Spleen (tissue), 7 donors: ENCODE measurements around the genes TMEM147, PMIS2, ETV2, LIN37 and PRODH2.

GRCh38 chr19:35509655-35510865 lies 3.4 kb downstream of the DMKN start:
- PRO-cap, 4 experiments, result peak in 2 of 4 experiments; most common plus-strand start chr19:35510093 (in 2)
- RAMPAGE, long total RNA, 4 experiments, result start-site peak on the minus strand in 4 of 4 experiments, at chr19:35510421-35510529 at its widest, 5 to 16 reads per replicate

- PRO-cap, 4 experiments, result peak in 4 of 4 experiments; most common plus-strand start chr19:35545652 (in 2); most common minus-strand start chr19:35545500 (in 4)
- RAMPAGE, long total RNA, 4 experiments, result start-site peak on the plus strand in 4 of 4 experiments, at chr19:35545623-35545669 at its widest, 169 to 260 reads per replicate; start-site peak on the minus strand in 4 of 4 experiments, at chr19:35545466-35545500 at its widest, 39 to 60 reads per replicate
Measured at GRCh38 chr19:35545398-35546523, at the start of gene TMEM147. TSS of gene TMEM147 (plus strand) at chr19:35545626.

DNA sequence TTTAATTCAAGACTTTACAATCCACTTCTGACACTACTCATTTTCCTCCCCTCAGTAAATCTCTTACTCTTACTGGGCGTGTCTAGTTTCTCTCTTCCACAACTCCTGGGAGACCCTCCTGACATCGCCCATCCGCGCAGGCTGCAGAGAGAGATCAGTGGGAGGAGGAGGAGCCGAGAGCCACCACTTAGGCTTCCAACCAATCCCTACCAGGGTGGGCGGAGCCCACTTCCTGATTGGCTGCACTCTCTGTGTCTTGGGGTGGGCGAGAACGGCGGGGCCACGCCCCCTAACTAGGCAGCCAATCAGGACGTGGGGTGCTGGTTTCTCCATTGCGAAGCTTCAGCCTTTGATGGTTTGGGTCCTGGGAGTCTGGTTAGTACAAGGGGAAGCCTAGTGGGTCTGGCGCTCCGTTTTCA lies at the start of gene PMIS2:
TSS of gene PMIS2 (plus strand) at position 367 of the 419 bp plus-strand sequence.
- PRO-cap, 4 experiments, result no peak in any of the 4 experiments
- RAMPAGE, long total RNA, 4 experiments, result no peak in any of the 4 experiments

- PRO-cap, 4 experiments, result no peak in any of the 4 experiments
- RAMPAGE, long total RNA, 4 experiments, result no peak in any of the 4 experiments
Measured at GRCh38 chr19:35596543-35596931, 10.6 kb downstream of the PMIS2 start.

- PRO-cap, 4 experiments, result no peak in any of the 4 experiments
- RAMPAGE, long total RNA, 4 experiments, result no peak in any of the 4 experiments
Measured at GRCh38 chr19:35623008-35623631, 5.7 kb upstream of the RBM42 start.

DNA sequence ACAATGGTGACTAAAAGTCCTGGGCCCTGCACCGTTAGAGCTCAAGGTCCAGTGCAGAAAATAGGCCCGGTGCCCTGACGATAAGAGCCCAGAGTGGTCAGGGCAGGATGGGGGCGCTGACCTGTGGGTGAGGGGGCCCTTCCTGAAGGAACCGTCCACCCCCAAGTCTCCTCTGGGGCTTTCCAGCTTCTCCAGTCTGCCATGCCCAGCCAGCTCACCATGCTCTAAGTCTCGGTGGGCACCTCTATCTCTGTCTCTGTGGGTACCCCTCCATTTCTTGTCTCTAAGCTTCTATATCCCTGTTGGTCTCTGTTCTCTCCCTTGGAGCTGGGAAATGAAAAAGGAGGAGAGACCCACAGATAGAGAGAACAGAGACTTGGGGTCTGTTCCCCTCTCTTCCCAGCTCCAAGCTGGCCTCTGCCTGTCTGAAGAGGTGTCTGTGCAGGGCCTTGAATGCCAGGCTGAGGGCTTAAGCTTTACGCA lies 3.5 kb upstream of the ETV2 start:
- PRO-cap, 4 experiments, result peak in 1 of 4 experiments; most common plus-strand start position 338 of the sequence (in 1)
- RAMPAGE, long total RNA, 4 experiments, result no peak in any of the 4 experiments

GRCh38 chr19:35641166-35642256 lies at the start of gene ETV2:
TSS of gene ETV2 (plus strand) at chr19:35641745.
- PRO-cap, 4 experiments, result peak in 1 of 4 experiments; most common plus-strand start chr19:35641728 (in 1)
- RAMPAGE, long total RNA, 4 experiments, result no peak in any of the 4 experiments

GRCh38 chr19:35714495-35715117 lies 3.2 kb upstream of the KMT2B start:
- PRO-cap, 4 experiments, result peak in 1 of 4 experiments; most common plus-strand start chr19:35714802 (in 1)
- RAMPAGE, long total RNA, 4 experiments, result start-site peak on the plus strand in 1 of 4 experiments, at chr19:35714761-35714955 at its widest, 8 reads per replicate

- PRO-cap, 4 experiments, result peak in 4 of 4 experiments; most common plus-strand start chr19:35748598 (in 4); most common minus-strand start chr19:35748288 (in 2)
- RAMPAGE, long total RNA, 4 experiments, result start-site peak on the plus strand in 3 of 4 experiments, at chr19:35748555-35748578 at its widest, 30 to 95 reads per replicate
Measured at GRCh38 chr19:35747964-35749054, at the start of gene LIN37. TSS of gene LIN37 (plus strand) at chr19:35748576.

DNA sequence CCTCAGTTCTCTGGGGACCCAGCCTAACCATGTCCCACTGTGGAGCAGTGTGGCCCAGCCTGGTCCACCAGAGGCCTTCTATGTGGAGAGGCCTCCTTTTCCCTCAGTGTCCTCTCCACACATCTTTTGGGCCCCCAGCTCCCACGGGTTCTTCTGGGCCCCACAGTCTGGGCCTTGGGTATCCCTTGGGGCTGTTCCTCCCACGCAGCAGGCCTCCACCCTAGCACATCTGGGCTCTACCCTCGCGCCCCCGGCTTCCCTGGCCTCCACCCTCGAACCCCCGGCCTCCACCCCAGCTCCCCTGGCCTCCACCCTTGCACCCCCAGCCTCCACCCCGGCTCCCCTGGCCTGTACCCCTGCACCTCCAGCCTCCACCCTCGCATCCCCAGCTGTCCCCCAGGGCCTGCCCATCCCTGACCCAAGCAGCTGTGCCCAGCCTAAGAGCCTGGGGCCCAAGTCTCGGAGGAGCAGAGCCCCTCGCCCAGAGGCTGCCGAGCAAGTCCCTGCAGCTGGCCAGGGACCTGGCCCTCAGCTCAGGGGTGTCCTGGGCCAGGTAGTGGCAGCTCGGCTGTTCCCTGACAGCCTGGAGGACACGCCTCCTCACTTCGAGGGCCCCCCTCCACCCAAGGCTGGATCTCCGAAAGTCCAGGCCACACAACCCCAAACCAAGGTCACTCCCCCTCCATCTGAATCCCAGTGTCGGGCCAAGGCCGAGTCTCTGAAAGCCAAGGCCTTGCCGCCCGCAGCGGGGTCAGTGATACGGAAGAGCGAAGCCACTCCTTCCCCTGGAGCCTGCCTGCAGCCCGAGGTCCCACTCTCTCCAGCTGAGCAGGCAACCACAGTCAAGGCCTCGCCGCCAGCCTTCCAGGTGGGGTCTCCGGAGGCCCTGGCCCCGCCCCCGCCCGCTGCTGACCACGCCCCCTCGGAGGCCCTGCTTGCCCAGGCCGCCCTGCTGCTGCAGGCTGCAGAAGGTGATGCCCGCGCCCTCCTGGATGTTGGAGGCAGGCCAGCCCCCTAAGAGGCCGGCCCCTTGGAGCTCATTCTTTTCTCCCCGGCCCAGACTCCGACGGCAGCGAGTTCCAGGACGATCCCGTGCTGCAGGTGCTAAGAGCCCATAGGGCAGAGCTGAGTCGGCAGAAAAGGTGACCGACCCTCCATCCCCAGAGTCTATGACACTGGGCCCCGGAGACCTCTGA lies 7.9 kb upstream of the ARHGAP33 start:
- PRO-cap, 4 experiments, result peak in 2 of 4 experiments; most common plus-strand start position 776 of the sequence (in 1); most common minus-strand start position 819 of the sequence (in 1)
- RAMPAGE, long total RNA, 4 experiments, result start-site peak on the plus strand in 1 of 4 experiments, centred at position 389 of the sequence, 9 reads per replicate

- PRO-cap, 4 experiments, result no peak in any of the 4 experiments
- RAMPAGE, long total RNA, 4 experiments, result no peak in any of the 4 experiments
Measured at GRCh38 chr19:35768291-35769027, 6.9 kb upstream of the ARHGAP33 start.

DNA sequence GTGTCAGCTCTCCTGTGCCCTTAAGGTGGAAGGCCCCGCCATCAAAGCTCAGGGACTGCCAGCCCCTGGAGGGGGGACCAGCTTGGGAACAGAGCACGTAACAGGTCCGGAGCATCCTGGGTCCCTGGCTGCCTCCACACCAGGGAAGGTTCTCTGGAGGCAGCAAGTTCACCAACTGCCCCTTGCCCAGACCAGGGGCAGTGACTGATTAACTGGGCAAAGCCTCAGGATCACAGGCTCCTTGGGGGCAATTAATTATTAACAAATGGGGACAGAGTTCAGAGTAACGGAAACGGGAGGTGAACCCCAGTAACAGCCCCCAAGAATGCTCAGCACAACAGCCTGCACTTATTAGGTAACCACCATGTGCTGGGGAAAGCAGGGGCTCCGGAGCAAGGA lies at the start of gene PRODH2:
TSS of gene PRODH2 (minus strand) at position 155 of the 399 bp plus-strand sequence.
- PRO-cap, 4 experiments, result no peak in any of the 4 experiments
- RAMPAGE, long total RNA, 4 experiments, result no peak in any of the 4 experiments

DNA sequence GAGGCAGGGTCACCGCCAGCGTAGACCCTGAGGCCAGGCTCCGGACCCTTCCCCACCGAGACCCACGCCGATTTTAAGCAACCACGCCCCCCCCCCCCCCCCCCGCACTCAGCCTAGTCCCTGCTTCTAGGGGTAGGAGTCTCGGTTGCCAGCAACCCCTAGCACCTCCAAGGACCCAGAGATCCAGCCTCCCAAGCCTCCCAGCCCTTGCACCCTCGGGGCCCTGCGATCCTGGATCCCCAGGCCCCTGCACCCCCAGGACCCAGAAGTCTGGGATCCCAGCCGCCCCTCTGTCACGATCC lies 2.4 kb upstream of the HCST start:
- PRO-cap, 4 experiments, result no peak in any of the 4 experiments
- RAMPAGE, long total RNA, 4 experiments, result no peak in any of the 4 experiments

GRCh38 chr19:35904595-35904995 lies 2.3 kb downstream of the HCST start:
- PRO-cap, 4 experiments, result peak in 4 of 4 experiments; most common plus-strand start chr19:35904779 (in 1); most common minus-strand start chr19:35904853 (in 3)
- RAMPAGE, long total RNA, 4 experiments, result no peak in any of the 4 experiments

DNA sequence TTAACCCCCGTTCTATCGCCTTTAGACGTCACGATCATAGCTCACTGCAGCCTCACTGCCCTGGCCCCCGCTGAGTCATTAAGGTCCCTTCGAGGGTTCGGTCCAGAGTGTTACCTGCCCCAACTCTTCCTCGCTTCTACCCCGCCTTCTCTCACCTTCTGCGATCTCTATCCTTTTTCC lies 632 bp downstream of the WDR62 start:
- PRO-cap, 4 experiments, result no peak in any of the 4 experiments
- RAMPAGE, long total RNA, 4 experiments, result no peak in any of the 4 experiments

DNA sequence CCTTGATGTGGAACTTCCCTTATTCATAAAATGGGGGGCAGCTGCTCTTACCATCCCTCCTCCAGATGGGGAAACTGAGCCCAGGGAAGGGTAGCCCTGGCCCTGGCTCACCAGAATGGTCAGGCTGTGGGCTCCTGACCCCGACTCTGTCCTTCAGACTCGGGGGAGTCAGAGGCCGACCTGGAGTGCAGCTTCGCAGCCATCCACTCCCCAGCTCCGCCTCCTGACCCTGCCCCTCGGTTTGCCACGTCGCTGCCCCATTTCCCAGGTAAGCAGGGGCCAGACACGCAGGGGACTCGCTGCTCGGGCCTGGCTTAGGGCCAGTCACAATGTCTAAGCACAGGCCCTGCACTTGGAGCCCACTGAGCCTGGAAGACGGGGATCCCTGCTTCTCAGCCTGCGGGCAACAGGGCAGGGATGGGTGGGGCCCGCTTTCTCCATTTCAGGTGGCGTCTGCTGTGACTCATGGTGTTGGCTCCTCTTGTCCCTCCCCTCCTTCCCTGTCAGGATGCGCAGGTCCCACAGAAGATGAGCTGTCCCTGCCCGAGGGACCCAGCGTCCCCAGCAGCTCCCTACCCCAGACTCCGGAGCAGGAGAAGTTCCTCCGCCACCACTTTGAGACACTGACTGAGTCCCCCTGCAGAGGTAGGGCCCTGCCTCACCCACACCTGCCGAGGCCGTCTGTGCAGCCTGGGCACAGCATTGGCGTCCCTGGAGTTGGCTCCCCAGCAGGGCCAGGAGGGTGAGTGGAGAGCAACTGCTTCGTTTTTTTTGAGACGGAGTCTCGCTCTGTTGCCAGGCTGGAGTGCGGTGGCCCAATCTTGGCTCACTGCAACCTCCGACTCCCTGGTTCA lies 9.2 kb upstream of the OVOL3 start:
- PRO-cap, 4 experiments, result no peak in any of the 4 experiments
- RAMPAGE, long total RNA, 4 experiments, result no peak in any of the 4 experiments

GRCh38 chr19:36129339-36129565 lies 10.6 kb upstream of the CAPNS1 start:
- PRO-cap, 4 experiments, result no peak in any of the 4 experiments
- RAMPAGE, long total RNA, 4 experiments, result no peak in any of the 4 experiments

- PRO-cap, 4 experiments, result no peak in any of the 4 experiments
- RAMPAGE, long total RNA, 4 experiments, result no peak in any of the 4 experiments
Measured at GRCh38 chr19:36149715-36150868, 2.2 kb downstream of the COX7A1 start.

GRCh38 chr19:36158309-36158921 lies 6.2 kb upstream of the COX7A1 start:
- PRO-cap, 4 experiments, result no peak in any of the 4 experiments
- RAMPAGE, long total RNA, 4 experiments, result no peak in any of the 4 experiments

- PRO-cap, 4 experiments, result no peak in any of the 4 experiments
- RAMPAGE, long total RNA, 4 experiments, result no peak in any of the 4 experiments
Measured at GRCh38 chr19:36215924-36216597, 1.2 kb downstream of the ZNF146 start.